Mammary microvascular endothelial cell (primary cell): Measurements from ENCODE around the gene TOX3.

- RAMPAGE, long total RNA, result no peak
These were observed 1.1 kb downstream of the NKD1 start for GRCh38 chr16:50549054-50549887.

- RAMPAGE, long total RNA, result no peak
These were observed 37.1 kb downstream of the NKD1 start for GRCh38 chr16:50585188-50585831.

- RAMPAGE, long total RNA, result no peak
These were observed 48.8 kb downstream of the NKD1 start for GRCh38 chr16:50597005-50597403.

- RAMPAGE, long total RNA, result no peak
These were observed 3.4 kb downstream of the NOD2 start for GRCh38 chr16:50696610-50697434.

DNA sequence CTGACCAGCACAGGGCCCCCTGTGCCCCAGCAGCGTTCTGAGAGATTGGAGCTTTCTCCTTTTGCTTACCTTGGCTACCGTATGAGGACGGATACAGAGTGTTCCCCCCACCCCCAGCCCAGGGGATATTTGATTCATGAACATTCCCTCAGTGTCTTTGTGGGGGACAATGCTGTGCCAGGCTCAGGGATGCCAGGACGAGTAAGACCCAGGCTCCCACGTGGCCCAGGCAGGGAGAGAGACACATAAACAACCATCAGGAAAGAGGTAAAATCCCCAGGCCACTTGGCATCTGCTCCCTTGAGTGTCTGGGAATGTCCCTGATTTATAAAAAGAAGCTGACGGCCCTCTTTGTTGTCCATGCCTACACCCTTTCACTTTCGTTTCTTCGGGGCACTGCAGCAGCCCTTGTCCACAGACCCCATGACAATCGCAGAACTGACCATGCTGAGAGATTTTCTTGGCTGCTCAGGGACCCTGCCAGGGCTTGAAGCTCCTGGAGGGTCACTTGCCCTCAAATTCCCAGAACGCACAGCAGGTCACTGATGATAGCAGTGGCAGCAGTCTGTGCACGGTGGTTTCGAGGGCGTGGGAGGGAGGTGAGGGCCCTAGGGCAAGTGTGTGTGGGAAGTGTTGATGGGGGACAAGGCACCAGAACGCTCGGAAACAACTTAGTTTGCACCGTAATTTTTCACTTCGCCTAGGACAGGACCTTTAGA is 4.5 kb downstream of the NOD2 start:
- RAMPAGE, long total RNA, result no peak

- RAMPAGE, long total RNA, result no peak
These were observed 1.1 kb upstream of the CYLD start for GRCh38 chr16:50740835-50741199.

GRCh38 chr16:50741200-50741986 is 493 bp upstream of the CYLD start:
- RAMPAGE, long total RNA, result no peak

- RAMPAGE, long total RNA, result no peak
These were observed 208.4 kb upstream of the SALL1 start for GRCh38 chr16:51359134-51360154.

GRCh38 chr16:51763313-51763752 is 612.3 kb upstream of the SALL1 start:
- RAMPAGE, long total RNA, result no peak

DNA sequence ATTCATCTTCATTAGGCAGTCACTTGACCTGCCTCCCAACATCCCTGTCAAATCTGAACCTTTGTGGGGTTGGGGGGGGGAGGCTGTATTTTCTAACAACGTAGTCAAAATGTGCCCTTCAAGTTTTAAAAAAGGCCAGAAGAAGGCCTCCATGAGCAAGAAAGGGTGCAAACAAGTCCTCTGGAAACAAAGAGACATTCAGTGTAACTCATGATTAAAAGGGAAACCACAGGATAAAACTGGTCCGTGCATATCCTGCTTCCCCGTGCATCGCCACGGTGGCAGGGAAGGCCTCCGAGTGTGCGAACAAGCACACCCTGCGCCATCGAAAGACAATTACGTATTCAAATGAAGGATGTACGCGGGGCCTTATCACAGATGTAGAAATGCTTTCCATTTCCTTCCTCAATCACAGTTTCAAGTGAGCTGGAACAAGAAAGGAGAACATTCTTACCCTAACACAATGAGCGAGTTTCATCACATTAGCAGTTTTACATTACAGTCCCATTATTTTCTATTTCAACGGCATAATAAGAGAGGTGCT is 48.4 kb downstream of the TOX3 start:
- RAMPAGE, long total RNA, result no peak

DNA sequence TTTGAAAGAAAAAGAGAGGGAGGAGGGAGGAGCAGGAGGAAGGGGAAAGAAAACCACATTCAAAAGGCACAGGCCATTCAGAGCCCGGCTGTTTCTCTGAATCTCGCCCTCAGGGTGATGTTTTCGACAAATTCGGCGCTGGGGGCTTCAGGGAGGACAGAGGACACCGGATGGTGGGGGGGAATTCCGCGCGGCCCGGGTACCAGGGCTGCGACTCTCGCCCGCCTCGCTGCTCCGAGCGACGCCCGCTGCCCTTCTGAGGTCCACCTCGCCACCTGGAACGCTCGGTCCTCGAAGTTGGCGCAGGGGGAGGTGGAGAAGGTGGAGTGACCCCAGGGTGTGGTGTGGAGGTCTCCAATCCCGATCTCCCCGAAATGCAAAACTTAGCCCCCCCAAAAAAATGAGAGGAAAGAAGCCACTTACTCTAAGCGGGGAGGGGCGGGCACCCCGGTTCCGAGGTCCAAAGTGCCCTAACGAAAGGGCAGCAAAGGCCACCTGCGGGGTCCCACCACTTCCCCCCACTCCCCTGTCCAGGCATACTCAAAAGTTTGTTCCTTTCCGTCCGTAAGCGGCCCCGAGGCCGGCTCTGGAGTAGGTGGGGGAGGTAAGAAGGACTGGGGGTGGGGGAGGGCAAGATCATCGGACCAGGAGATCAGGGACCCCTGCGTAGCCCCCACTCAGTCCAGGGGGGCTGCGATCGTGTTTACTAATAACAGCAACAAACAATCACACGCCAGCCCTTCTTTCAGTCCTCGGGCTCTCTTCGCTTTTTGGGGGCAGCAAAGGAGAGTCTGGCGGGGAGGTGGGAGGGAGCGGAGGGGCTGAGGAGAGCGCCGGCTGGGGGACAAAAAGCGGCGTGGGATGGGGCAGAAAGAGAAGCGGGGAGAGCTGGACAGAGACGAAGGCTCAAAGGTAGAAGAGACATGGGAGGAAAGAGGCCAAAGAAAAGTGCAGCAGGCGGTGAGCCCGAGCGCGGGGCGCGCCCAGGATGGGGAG is 1.0 kb downstream of the TOX3 start:
- RAMPAGE, long total RNA, result no peak

- RAMPAGE, long total RNA, result no peak
These were observed at the start of gene TOX3 for GRCh38 chr16:52546597-52547664. Gene TOX3, minus strand, starts transcription at chr16:52547143.

GRCh38 chr16:53061542-53062384 is 7.0 kb downstream of the CHD9 start:
- RAMPAGE, long total RNA, result no peak

- RAMPAGE, long total RNA, result no peak
These were observed 77.1 kb downstream of the CHD9 start for GRCh38 chr16:53131803-53132353.

DNA sequence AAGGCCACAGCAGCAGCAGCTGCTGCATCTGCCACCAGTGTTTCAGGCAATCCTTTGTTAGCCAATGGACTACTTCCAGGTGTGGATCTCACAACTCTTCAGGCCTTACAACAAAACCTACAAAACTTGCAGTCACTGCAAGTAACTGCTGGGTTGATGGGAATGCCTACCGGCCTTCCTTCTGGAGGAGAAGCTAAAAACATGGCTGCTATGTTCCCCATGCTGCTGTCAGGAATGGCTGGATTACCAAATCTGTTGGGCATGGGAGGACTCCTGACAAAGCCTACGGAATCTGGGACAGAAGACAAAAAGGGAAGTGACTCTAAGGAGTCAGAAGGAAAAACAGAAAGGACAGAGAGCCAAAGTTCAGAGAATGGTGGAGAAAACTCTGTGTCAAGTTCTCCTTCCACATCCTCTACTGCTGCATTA is 110.1 kb upstream of the RBL2 start:
- RAMPAGE, long total RNA, result no peak

DNA sequence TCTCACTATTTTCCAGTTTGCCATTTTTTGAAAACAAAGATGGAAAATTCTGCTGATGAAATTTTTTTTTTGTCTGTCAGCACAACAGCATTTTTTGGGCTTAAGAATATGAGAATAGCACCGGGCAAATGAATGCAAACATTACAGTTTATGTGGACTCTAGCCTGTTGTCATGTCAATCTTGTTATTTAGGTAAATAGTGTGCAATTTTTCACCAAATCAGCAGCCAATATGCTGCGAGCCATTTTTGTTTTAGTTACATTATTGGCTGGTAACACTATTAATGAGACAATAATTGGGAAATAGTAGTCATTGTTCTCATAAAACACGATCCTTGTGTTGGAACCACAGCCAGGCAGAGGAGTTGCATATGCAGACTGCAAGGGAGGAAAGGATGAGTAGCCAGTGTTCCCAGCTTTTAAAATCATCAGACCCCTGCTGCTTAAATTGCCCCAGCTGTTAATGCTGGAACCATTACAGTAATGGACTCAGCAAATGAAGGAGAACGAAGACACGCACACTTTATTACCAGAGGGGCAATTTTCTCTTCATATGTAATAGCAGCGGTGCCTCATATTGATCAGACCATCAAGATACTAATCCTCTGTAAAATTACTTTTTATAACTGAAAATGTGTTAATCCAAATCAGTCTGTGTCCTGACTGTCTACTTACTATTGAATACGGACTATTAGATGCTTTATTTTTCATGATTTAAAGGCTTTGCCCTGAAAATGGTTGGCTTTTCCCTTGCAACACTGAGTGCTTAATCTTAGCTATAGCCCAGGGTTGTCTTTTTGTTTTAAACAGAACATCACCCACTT is 10.7 kb downstream of the FTO start:
- RAMPAGE, long total RNA, result no peak

DNA sequence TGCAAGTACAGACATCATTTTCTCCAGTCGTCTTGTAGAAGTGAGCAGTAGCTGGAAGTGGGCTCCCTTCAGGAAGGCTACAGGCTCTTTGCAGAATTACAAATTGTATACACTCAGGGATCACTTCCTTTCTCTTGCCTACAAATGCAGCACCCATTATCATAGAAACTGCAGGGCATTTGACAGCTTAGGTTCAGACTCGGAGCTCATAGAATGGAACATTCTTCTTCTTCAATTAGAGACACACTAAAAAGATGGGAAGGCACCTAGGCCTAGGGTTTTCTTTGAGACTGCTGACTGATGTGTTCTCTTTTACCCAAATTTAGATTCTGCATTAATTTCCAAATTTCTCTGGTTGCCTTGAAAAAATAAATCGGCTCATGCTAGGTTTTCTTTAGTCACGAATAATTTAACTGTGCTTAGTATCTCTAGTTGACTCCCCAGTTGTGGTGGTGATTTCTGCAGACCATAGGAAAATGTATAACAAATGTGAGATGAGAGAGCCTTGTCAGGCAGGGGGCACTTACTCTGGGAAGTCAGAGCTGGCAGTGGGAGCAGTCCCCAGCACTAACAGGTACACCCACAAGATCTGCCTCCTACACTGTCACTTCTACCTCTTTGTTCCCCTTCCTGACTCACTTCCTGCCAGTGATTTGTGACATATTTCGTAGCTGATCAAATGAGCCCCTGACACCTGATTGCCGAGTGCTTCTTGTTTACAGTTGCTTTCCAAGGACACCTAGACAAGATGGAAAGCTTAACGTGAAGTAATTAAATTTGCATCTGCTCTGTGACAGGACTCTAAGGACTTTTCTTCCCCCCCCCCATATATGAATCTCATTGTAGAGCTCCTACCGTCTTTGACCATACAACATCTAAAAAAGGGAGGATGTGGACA is 40.3 kb downstream of the FTO start:
- RAMPAGE, long total RNA, result no peak

DNA sequence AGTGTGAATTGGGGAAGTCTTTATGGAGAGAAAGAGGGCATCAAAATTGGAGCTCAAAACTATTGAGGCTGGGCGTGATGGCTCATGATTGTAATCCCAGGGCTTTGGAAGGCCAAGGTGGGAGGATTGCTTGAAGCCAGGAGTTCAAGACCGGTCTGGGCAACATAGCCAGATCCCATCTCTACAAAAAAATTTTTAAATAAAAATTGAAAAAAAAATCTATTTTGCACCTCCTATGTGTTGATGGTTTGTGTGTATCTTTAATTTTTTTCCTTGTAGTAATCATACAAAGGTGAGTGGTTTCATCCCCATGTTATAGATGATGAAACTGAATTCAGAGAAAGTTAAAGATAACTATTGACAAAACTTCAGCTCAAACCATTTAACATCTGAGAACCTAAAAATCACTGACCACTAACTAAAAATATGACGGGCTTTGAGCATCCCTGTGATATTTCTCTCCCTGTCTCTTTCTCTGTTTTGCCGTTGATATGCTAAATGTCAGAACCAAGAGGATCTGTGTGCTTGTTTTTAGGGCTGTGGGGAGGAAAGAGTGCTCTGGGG is 251.9 kb downstream of the FTO start:
- RAMPAGE, long total RNA, result no peak

DNA sequence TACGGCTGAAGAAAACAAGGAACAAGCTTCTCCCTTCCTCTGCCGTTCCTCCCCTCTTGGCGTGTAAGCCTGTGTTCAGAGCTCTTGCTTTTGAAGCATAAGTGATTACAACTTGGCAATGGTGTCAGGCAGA is 21.2 kb downstream of the IRX3 start:
- RAMPAGE, long total RNA, result no peak

- RAMPAGE, long total RNA, result no peak
These were observed 20.1 kb downstream of the IRX3 start for GRCh38 chr16:54266357-54267048.